ENCODE measurements around a stretch of chr2.

DNA sequence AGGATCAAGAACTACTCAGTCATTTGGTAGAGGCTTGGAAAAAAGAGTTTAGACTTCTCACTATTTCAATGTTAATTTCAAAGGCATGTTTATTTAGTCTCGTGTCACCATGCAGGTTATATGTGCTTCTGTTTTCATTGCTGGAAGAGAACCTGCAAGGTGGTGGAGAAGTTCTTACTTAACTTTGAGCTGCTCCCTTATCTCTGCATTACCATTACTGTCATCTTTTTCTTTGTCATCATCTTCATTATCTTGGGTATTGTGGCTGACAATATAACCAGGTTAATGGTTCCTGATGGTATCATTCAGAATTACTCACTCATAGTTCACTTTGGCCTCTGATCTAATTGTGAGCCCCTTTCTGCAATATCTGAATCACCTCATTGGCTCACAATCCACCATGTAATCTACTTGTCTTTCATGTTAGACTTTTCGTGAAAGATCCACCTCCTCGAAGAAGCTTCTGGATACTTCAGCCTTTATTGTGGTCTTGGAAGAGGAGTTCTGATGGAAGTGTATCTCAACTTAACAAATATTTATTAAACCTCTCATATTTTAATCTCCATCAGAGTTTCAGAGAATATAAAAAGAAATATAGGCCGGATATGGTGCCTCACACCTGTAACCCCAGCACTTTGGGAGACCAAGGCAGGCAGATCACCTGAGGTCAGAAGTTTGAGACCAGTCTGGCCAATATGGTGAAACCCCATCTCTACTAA lies 5.0 kb downstream of the CD28 start:
- RAMPAGE, total RNA, result no peak

GRCh38 chr2:203740793-203741519 lies 34.5 kb downstream of the CD28 start:
- RAMPAGE, total RNA, result no peak

DNA sequence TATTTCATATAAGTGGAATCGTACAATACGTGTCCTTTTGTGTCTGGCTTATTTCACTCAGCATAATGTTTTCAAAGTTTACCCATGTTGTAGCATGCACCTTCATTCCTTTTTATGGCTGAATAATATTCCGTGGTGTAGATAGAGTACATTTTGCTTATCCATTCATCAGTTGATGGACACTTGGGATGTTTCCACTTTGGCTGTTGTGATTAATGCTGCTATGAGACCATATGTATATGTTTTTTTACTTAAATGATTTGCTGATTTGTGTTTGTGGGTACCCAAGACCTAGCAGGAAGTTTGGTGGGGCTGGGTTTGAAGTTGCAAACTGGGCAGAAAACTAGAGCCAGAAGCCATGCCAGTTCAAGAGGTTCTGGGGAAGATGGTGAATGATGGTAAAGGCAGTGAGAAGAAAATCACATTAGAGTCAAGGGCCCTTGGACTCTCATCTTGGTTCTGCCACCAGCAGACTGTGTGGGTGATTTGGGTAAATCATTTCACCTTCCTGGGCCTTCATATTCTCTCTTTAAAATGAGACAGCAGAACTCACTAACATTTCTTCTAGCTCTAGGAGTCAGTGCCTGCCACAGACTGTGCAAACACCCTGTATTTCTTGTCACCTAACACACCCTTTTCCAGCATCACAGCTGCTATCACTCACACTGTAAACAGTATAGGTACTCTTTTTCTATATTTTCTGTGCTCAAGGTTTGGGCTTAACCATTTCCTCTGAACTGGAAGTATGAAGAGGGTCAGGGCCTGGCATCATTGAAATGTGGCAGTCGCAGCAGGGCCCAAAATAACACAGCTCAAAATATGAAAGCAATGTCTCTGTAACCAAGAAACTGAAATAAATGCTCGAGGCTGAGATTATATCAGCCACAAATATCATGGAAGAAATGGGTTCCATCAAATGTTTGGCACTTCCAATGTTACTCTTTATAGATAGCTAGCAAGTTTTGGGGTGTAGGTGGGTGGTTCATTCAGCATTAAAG lies 8.4 kb upstream of the CTLA4 start:
- RAMPAGE, total RNA, result no peak

GRCh38 chr2:203872070-203872429 lies 4.5 kb downstream of the CTLA4 start:
- RAMPAGE, total RNA, result no peak

DNA sequence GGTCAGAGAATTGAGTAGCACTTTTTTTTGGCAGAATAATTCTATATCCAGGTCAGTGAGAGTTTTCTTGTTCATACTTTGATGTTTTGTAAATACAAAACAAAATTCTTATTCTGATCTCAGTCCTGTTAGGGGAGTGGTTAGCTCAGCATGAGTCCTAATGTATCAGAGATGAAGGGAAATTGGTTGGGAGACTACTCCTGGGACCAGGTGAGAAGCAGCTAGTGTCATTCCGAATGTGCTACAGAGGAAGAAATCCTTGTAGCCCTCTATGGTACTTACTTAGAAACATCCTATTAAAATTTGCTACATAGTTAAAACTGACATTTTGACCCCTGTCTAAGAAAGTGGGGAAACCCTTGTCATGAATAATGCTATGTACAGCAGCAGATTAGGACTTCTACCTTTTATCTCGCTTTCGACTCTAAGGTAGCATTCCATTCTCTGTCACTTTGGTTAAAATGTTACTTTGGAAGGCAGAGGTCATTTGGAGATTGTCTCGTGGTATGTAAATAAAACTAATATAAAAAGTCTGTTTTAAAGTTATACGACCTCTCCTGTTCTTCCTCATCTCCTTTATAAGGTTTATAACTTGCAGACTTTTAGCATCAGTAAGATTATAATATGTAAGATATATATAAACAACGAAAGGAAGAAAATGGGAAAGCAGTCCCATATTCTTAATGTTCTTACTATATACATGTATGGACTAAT lies 65.9 kb downstream of the PARD3B start:
- RAMPAGE, total RNA, result no peak

DNA sequence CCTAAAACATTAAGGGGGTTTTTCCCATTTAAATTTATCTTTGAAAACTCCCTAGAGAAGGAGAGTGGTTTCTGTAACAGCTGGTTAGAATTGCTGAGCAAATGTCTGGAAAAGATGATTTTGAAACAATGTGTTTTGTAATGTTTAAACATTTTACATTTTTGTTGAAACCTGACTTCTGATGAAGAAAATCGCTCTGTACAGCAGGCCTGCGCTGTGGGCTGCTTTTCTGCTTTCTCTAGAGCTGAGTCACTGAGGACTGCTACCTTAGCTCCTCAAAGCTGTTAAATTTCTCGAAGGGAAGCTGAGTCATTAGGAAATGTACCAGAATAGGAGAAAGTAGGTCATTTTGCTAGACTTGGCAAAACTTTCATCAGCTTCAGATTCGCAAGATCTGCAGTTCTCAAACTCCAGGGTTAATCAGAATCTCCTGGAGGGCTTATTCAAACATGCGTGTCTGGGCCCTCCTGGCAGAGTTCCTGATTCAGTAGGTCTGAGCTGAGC lies 297.4 kb downstream of the PARD3B start:
- RAMPAGE, total RNA, result no peak

DNA sequence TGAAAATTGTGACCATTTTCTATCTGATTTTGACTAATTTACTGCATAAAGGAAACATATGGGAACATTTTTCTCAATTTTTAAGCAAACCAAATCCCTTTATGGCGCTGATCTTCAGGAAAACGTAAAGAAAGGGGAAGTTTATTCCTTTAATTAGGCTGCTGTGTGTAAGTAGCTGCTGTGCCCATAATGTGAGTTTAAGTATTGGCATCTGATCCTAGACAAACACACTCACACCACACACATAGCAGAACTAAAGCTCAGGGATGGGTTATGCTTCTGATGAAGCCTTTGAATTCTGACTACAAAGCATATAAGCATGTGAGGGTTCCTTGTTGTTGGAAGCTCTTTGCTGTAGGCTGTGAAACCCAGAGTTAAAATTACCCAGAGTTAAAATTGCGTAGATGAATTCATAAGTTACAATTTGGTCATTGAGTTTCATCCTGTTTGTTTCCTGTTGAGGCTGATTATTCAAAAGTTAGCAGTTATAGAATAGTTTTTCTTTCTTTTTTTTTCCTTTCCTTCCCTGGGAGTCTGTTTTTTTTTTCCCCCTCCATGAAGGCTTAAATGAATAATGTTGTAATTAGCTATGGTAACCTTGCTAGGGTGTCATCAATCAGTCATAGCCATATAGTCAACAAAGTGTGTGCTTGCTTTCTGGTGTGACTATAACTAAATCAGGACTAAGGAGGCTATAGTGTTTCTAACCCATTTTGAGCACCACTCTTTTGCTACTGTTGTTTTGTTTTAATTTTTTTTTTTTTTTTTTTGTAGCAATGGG lies 426.0 kb downstream of the PARD3B start:
- RAMPAGE, total RNA, result no peak

GRCh38 chr2:205300276-205300842 lies 381.9 kb upstream of the NRP2 start:
- RAMPAGE, total RNA, result no peak

DNA sequence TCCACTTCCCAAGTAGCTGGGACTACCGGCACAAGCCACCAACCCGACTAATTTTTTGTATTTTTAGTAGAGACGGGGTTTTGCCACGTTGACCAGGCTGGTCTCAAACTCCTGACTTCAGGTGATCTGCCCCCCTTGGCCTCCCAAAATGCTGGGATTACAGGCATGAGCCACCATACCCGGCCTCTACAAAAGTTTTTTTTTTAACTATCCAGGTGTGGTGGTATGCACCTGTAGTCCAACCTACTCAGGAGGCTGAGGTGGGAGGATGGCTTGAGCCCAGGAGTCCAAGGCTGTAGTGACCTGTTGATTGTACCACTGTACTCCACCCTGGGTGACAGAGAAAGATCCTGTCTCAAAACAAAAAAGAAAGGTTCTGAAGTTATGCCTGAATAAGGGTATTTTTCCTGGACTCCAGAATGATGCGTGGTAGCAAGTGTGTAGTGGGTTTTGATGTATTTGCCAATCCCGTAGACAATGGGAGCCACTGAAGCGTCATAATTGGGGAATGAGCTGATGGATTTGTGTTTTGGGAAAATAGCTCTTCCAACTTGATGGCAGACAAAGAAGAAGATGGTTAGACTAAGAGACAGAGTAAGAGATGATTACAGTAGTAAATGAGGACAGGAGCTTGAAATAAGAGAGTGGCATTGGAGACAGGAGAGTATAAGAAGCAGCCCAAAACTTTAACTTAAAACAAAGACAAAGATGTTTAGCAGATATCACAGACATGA lies 238.0 kb upstream of the NRP2 start:
- RAMPAGE, total RNA, result no peak

DNA sequence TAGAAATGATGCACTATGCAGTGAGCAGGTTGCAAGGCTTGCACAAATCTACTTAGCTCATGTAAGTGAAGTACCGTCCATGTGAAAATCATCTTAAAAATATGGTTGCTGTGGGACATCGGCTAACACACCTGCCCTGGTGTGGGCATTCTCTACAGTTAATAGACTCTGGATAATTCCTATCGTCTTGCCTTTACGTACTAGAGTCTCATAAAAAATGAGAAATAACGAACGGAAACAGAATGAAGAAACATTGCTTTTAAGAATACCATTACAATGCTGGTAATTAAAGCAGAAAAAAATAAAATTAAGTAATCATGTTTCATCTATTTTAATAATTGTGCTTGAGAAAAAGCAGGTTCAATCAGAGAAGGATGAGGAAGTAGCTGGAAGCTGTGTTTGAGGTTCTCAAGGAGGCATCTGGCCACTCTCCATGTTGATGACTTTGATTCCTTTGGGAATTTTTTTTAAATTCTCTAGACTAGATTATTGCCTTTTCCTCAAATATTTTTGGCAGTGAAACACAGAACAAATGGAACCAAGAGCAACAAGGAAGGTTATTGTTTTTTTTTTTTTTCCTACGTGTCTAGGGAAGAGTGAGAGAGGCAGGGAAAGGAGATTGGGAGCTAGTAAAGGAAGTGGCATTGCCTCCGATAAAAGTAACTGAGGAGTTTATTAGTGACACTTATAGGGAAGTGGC lies 100.0 kb upstream of the NRP2 start:
- RAMPAGE, total RNA, result no peak

- RAMPAGE, total RNA, result no peak
Measured at GRCh38 chr2:205715063-205715511, 32.8 kb downstream of the NRP2 start.

DNA sequence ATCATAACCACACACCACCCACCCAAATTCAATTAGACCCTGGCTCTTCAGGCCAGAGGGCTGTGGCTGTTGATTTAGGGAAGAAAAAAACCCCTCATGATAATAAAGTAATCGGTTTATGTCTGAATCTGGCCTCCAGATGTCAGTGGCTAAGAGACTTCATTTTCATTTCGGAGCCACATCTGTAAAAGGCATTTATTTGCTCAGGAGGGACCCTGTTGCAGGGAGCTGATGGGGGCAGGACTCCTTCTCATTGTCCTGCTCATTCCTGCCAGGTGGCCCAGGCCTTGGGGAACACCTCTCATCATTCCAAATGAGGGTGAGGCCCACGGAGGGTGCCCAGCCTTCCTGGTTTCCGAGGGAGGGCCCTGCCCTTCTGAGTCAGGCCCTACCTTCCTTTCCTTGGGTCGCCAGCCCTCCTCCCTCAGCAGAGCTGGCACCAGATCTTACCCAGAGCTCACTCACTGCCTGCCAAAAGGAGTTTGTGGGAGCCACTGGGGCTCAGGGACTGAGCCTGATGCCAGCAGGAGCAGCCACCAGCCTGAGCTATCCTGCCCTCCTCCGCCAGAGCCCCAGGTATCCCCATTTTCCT lies 63.9 kb downstream of the NRP2 start:
- RAMPAGE, total RNA, result no peak

DNA sequence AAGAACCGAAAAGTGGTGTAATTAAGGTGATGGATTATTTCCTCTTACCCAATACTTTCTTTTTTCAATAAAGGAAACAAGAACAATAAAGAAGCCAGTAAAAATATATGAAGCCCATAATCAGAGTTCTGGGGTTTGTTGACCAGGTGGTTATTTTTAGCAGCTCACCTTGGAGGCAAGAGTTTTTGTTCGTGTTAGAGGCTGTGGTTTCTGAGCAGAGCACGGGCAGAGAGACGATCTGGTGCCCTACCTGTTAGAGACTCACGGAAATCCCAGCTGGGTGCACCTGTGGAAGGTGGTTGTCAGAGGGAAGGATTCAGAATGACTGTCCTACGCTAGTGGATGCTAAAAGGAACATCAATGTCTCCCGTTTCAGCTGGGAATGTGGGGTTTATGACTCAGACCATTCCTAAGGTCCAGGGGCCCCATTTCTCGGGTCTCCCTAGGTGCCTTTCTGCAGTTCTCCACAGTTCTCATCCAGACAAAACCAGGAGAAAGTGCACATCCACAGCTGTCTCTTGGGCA lies 87.6 kb downstream of the NRP2 start:
- RAMPAGE, total RNA, result no peak

- RAMPAGE, total RNA, result no peak
Measured at GRCh38 chr2:205771057-205771456, 88.8 kb downstream of the NRP2 start.

- RAMPAGE, total RNA, result no peak
Measured at GRCh38 chr2:206144661-206145035, 14.6 kb downstream of the NDUFS1 start.

DNA sequence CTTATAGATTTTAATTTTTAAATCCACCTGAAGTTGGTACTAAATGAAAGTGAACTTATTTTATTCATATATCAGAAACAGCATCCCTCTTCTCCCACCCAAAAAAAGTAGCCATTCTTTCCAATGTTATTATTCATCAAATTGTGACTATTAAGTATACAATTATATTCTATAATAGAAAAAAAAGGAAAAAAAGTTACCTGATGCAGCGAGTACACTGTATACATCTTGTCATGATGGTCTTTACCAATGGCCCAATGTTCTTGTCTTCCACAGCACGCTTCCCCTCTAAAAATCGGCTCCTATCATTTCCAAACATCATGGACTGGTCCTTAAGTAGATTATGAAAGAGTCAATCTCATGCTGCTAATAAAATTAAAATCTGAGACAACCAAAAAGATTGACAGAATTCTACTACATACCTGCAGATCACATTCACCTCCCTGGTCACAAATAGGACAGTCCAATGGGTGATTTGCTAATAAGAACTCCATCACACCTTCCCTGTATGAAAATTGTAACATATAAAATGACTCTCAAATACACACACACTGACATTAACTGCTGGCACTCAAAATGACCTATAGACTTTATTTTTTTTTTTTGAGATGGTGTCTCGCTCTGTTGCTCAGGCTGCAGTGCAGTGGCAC lies 11.8 kb downstream of the NDUFS1 start:
- RAMPAGE, total RNA, result no peak

- RAMPAGE, total RNA, result no peak
Measured at GRCh38 chr2:206152201-206152575, 7.1 kb downstream of the NDUFS1 start.

- RAMPAGE, total RNA, result no peak
Measured at GRCh38 chr2:206767346-206767949, 2.0 kb downstream of the FASTKD2 start.

- RAMPAGE, total RNA, result no peak
Measured at GRCh38 chr2:207079096-207080102, 86.3 kb downstream of the KLF7 start.

GRCh38 chr2:207096120-207096726 lies 69.5 kb downstream of the KLF7 start:
- RAMPAGE, total RNA, result no peak

Measured in foreskin keratinocyte (primary cell).